ENCODE data around the gene GALR1.

DNA sequence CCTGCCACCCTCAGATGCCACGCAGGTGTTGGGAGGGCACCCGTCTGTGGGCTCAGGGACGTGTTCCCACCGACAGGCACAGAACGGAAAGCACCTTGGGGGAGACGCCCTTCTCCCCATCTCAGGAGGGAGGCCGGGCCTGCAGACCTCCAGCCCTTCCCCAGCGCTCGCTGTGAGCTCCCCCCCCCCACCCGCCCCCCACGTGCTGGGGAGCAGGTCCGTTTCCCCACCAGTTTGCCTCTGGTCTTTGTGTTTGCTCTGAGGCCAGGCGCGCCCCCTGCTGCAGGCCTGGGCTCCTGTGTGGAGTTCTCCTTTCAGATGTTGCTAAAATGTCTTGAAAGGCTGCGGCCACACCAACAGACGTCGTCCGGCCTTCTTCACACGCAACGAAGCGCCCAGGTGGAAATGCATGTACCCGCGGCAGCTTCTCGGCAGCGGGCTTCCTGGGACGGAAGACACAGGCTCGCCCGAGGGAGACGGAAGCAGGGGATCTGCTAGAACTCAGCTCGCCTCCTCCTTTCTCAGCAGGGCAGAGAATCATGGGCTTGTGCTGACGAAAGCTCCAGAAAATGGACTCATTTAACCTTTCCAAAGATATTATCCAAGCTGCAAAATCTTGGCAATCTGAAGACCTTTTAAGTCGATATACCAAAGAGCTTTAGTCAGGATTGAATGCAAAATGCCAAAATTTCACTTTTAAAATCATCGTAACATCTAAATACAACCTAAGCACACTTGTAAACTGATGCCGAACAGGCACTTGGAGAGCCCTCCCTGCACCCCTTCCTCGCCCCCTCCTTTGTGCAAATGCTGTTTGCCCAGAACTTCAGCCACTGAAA lies 125.3 kb upstream of the ZNF516 start:
- RRBS: no CpG with 5 or more reads among the region's 35 CpGs

- RRBS: no CpG with 5 or more reads among the region's 24 CpGs
These were observed 126.5 kb upstream of the ZNF516 start for GRCh38 chr18:76621116-76622338.

DNA sequence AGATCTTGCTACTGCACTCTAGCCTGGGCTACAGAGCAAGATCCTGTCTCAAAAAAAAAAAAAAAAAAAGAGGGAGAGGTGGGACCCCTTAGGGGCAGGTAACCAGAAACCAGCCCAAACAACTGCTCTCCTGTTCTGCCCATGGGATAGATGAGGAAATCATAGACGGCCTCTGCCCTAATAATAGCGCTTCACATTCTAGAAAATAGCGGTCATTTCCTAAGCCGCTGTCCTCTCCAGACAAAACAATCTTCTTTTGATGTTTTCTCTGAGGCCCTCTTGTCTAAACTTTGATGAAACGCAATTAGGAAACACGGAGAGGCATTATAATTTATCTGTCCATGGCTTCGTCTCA lies 151.8 kb upstream of the ZNF236 start:
- RRBS: no CpG with 5 or more reads among the region's 7 CpGs

GRCh38 chr18:76707789-76707998 lies 114.7 kb upstream of the ZNF236 start:
- RRBS: no CpG with 5 or more reads among the region's 6 CpGs

DNA sequence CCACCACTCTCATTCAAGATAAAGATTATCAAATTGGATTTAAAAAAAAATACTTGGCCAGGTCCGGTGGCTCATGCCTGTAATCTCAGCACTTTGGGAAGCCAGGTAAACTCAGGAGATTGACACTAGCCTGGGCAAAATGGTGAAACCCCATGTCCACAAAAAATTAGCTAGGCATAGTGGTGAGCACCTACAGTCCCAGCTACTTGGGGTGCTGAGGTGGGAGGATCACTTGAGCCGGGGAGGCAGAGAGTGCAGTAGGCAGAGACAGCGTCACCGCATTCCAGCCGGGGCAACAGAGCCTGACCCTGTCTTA lies 2.2 kb upstream of the ZNF236 start:
- RRBS: 97% methylated on average over 4 of the region's 5 CpGs

- RRBS: no CpG with 5 or more reads among the region's 12 CpGs
These were observed 53.0 kb downstream of the ZNF236 start for GRCh38 chr18:76875256-76875884.

- RRBS: no CpG with 5 or more reads among the region's 31 CpGs
These were observed 115.5 kb downstream of the MBP start for GRCh38 chr18:77016696-77017780.

DNA sequence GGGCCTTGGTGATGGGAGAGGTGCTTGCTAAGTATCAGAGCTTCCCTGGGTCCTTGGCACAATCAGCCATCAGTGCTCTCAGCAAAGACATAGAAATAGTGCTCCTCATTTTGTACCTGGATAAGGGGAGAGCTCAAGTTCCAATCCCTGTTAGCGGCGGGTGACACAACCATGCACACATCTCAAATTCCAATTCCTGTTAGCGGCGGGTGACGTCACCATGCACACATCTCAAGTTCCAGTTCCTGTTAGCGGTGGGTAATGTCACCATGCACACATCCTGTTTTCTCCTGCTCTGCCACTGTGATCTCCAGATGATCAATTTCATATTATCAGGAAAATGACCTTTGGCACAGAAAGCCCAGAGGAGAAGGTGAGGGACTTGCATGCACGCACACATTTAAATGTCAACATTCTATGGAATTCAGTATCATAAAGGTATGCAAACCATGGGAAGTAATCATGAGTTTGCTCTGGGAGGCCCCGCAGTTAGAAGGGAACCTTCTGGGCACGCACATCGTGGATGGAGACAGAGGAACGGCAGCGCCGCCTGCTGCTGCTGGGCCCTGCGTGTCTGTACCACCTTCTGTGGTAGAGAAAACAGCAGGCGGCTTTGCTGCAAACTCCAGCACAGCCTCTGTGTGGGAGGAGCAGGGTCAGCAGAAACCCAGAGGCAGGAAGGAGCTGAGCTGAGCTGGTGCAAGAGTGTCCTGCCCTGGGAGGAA lies 77.8 kb downstream of the MBP start:
- RRBS: no CpG with 5 or more reads among the region's 15 CpGs

GRCh38 chr18:77065413-77066046 lies 67.1 kb downstream of the MBP start:
- RRBS: no CpG with 5 or more reads among the region's 12 CpGs

- RRBS: no CpG with 5 or more reads among the region's 1 CpG
These were observed 30.0 kb downstream of the MBP start for GRCh38 chr18:77102574-77102906.

DNA sequence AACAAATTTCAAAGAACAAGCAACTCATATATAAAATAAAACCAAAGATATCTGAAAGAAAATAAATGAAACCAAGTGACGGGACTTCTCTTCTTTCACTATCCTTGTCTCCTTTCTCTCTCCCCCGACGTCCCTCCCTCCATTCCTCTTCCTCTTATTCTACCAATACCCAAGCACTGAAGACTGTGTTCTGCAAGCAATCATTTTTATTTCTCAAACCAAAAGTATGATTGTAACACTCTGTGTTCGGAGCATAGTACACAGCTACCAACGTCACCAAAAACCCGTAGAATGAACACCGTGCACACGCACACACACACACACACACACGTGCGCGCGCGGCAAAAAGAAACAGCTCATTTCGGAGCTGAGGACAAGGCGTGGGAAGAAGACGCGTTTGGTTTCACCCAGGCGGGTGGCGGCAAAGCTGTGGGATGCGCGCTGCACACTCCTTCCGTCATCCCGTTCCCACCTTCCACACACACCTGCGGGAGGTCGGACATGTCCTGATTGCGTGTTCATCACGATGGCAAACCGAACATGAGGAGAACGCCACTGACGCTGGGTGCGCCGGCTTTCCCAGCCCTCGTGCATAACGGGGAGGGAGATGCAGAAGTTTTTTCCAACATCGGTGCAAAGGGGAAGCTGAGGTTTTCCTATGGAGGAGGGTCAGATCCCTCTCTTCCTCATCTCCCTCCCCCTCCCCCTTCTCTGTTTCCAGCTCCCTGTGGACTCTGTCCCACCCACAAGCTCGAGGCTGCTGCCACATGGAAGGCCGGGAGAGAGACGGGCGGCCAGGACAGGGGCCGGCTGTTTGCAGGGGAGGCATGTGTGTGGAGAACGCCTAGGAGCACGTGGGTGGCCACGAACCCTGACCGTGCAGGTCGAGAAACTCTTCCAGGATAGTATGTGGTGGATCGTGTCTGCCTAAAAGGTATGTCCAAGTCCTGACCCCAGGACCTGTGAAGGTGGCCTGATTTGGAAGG lies 20.4 kb downstream of the MBP start:
- RRBS: no CpG with 5 or more reads among the region's 46 CpGs

DNA sequence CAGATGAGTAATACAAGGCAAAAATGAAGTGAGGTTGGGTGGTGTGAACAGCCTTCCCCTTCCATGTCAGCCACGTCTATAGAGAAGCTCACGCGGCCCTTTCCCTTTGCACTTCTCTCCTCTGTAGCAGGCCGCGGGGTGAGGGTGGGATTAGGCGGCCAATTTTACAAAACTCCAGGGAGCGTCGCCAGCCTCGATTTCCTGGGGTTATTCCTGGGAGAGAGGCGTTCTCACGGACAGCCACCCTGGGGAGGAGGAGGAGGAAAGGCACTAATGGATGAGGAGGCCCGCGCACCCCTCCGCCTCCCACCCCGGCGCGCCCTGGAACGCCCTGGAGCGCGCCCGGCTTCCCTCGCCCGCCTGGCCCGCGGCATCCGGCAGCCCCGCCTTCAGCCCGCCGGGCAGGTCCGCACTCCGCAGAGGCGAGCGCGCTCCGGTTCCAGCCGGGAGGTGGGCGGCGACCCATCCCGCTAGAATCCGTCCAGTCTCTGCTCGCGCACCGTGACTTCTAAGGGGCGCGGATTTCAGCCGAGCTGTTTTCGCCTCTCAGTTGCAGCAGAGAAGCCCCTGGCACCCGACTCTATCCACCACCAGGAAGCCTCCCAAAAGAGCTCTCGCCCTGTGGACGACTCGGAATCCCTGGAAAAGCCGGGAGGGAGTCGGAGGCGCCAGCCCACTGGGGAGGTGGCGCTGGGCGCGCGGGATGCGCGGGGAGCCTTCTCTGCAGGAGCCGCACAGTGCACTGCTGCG lies at the start of gene GALR1:
GALR1 (plus strand) TSS at position 536 of the 750 bp plus-strand sequence.
- RRBS: 97% methylated on average over 7 of the region's 62 CpGs

- RRBS: no CpG with 5 or more reads among the region's 16 CpGs
These were observed 620.5 kb downstream of the GALR1 start for GRCh38 chr18:77870052-77870701.

DNA sequence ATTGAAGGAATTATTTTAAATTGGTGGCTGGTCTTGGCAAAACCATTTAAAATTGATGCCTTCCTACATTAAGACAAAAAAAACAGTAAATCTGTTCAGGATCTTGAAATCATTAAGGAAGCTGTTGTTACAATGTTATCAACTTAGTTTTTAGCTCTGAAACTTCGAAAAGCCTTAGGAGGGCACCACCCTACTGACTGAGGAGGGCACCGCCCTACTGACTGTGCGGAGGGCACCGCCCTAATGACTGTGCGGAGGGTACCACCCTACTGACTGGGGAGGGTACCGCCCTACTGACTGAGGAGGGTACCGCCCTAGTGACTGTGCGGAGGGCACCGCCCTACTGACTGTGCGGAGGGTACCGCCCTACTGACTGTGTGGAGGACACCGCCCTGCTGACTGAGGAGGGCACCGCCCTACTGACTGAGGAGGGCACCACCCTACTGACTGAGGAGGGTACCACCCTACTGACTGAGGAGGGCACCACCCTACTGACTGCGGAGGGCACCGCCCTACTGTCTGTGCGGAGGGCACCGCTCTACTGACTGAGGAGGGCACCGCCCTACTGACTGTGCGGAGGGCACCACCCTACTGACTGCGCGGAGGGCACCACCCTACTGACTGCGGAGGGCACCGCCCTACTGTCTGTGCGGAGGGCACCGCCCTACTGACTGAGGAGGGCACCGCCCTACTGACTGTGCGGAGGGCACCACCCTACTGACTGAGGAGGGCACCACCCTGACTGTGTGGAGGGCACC lies 150.2 kb upstream of the NFATC1 start:
- RRBS: no CpG with 5 or more reads among the region's 27 CpGs

DNA sequence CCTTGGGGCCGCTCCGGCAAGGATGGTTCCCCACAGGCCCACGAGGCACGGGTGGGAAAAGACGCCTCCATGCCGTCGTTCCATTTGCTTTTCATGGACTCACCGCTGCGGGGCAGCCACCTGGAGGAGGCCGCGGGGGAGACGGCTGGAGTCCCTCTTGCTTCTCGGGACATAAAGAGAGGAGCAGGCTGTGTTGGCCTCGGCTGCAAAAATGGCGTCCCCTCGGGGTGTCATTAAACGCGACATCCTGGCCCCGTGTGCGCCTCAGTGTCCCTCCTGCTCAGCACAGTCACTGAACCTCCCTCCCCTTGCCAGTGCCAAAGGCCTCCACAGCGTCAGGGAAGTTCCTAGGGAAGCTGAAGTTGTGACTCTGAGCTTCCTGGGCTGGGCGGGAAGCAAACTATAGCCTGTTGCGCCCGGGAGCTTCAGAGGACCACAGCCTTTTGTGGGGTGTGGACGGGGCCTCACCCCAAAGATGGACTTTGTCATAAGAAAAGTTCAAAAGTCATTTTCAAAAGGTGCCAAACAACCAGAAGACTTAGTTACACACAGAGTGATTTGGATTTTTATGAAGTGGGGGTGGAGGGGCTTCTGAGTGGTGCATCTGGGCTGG lies 63.6 kb downstream of the NFATC1 start:
- RRBS: no CpG with 5 or more reads among the region's 25 CpGs

DNA sequence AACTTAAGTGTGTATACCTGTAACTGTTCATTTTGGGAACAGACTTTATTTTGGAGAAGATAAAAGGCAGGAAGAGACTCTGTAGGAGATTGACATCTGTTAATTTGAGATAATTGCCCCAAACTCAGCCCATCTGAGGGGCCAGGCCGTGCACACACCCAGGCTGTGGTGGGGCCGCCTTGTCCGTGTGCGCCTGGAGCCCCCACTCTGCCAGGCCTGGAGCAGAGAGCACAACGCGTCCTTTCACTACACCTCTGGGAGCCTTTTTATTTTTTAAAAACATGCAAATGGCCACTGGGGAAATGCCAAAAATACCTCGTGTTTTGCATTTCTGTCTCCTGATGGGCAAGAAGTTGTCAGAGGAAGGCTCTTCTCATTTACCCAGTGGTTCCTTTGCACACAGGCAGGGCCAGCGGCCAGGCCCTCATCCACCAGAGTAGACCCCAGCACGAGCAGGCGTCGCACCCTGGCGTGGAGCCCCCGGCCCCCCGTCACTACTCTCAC lies 64.6 kb downstream of the NFATC1 start:
- RRBS: 83% methylated on average over 2 of the region's 14 CpGs

DNA sequence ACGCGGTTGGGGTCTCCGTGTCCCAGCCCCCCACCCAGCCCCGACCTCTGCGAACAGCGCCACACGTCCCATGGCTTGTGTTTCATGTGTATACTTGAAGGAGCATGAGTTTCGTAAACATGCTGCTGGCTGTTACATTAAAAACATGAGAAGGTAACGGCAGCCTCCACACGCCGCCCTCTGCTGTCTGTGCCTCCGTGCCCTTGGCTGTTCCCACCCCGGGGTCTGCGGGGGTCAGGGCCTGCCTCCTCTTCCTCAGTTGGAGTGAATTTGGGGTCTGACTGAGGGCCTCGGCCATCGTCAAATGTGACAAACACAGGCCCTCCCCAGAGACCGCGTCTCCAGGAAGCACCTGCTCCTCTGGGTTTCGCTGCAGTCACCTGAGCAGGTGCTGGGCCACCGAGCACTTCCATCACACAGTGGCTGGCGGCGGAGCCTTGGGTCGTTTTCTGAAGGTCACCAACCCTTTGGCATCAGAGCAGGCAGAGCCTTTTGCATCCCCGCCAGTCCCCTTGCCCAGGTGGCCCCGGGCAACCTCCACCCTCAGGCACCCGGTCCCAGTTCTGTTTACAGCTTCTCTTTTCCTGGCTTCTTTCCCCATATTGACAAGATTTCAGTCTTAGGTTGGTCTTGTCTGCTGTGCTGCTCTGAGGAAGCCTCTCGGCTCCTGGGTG lies 70.9 kb downstream of the NFATC1 start:
- RRBS: no CpG with 5 or more reads among the region's 27 CpGs

DNA sequence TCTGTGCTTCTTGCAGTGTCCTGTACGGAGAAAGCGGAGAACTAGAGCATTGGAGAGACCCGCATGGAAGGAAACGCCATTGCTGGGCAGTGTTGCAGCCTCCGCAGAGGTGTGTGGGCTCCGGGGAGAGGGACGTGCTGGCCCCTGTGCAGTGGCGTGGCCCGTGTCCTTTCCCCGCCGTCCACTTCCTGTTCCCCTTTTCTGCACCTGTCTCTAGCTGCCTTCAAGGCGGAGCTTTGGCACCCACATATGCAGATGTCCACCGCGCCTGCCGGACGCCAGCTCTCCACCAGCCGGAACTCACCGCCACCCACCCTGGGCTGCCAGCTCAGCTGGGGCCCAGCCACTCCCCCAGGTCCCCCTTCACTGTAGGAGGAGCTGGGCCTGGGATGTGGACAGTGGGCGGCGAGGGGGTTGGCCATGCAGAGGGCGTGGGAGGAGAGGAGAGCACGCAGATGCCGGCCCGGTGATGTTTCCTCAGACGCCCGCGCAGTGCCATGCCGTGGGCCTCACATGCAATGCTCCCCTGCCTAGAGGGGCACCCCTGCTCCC lies 113.4 kb downstream of the NFATC1 start:
- RRBS: no CpG with 5 or more reads among the region's 28 CpGs

DNA sequence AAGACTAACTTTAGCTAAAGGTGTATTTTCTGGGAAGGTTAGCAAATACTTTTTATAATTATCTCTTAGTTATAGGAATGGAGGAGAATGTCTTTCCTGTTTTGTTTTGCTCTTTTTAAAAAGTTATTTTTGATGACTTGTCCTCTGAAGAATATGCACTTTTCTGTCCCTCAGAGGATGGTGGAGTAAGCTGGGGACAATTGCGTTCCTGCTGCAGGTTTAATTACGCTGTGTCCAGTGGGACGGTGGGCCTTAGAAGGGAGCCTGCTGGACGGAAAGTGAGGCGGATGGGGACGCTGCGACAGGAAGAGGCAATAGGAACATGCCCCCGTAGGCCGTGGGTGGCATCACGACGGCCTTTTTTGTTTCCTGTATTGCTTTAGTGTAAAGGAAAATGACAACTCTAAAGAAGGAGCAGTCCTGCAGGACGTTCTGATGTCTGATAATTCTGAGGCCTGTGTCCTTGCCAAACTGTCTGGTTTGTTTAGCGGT lies 121.5 kb downstream of the NFATC1 start:
- RRBS: no CpG with 5 or more reads among the region's 13 CpGs

GRCh38 chr18:79610343-79610807 lies 69.2 kb upstream of the CTDP1 start:
- RRBS: 71% methylated on average over 3 of the region's 17 CpGs